Parotid gland (tissue), 1 donor: Measurements from ENCODE around the genes PPP2R5E and SGPP1.

GRCh38 chr14:63094457-63094701 lies 49.1 kb upstream of the KCNH5 start:
- PRO-cap, result no peak

- PRO-cap, result no peak
These were observed 748 bp downstream of the RHOJ start for GRCh38 chr14:63205050-63205331.

- PRO-cap, result no peak
These were observed 1.6 kb downstream of the RHOJ start for GRCh38 chr14:63205754-63206372.

- PRO-cap, result no peak
These were observed 55.4 kb upstream of the GPHB5 start for GRCh38 chr14:63373743-63375024.

GRCh38 chr14:63424008-63424478 lies 105.3 kb upstream of the GPHB5 start:
- PRO-cap, result no peak

- PRO-cap, result no peak
These were observed 108.7 kb downstream of the PPP2R5E start for GRCh38 chr14:63434336-63435078.

- PRO-cap, result no peak
These were observed 18.4 kb downstream of the PPP2R5E start for GRCh38 chr14:63524404-63525565.

GRCh38 chr14:63542845-63543541 lies at the start of gene PPP2R5E:
Gene PPP2R5E (minus strand): TSS chr14:63543377.
- PRO-cap, result bidirectional peak, plus-strand start at chr14:63543617, minus-strand start at chr14:63543318

DNA sequence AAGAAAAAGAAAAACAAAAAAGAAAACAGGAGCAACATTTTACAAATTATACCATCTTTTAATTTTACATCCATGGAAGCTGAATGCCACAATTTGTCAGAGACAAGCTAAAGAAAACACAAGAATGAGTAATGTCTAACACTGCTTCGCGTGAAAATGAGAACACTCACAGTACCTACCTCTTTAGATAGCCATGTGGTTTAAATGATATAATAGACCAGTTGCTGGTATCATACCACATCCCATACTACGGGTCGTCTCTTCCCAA lies 617 bp downstream of the WDR89 start:
- PRO-cap, result no peak

- PRO-cap, result bidirectional peak, plus-strand start at chr14:63728186, minus-strand start at chr14:63728055
These were observed at the start of gene SGPP1 for GRCh38 chr14:63727986-63728560. Gene SGPP1 (minus strand): TSS chr14:63728065.

- PRO-cap, result unidirectional peak, minus-strand start at chr14:63857616
These were observed 4.7 kb downstream of the SYNE2 start for GRCh38 chr14:63857351-63858118.

DNA sequence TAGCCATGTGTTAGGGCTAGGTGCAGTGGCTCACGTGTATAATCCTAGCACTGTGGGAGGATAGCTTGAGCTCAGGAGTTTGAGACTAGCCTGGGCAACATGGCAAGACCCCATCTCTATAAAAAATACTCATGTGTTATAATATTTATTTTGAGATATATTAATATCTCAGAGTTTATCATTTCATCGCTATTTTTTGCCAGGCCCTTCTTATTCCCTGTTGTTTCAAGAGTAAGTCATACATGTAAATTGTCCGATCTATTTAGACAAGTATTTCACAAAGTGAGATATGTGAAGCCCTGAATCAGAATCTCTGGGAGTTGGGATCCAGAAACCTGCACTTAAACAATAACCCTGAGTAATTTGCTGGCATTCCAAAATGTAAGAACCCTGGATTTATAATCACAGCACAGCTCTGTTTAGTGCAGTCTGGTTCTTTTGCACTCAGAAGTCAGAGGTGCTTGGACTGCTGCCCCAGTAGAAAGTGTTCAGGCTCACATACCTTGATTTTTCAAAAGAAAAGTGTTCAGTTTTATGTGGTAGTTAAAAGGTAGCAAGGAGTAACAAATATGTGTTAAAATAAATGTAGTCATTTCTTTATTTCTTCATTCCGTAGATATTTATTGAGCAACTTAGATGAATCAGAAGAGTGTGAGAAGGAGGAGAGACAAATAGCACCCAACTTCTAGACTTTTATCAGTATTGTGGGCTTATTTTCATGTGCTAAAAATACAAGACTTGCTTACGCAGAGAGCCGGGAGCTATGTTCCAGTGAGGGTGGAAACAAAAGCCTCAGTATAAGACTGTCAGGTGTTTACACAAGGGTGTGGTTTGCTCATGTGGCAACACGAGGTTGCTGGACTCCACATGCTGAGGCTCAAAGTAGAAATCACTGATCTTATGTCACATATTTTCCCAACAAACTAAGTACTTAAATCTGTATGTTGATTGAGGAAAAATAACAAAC lies 70.0 kb downstream of the SYNE2 start:
- PRO-cap, result no peak

DNA sequence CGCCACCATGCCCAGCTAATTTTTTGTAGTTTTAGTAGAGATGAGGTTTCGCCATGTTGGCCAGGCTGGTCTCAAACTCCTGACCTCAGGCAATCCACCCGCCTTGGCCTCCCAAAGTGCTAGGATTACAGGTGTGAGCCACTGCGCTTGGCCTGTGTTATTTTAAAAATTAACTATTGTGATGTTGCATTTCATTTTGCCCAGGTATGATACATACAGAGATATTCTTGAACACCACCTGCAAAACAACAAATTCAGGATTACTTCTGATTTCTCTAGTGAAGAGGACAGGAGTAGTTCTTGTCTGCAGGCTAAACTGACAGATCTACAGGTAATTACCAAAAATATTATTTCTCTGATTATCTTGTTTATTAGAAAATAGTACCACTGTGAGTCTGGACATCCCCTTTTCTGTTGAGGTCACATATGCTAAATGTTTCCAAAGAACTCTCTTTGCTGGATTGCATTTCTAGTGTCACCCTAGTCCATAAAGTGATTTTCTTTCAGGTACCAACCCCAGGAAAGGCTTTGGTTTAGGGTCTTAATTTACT lies 146.0 kb downstream of the SYNE2 start:
- PRO-cap, result no peak

DNA sequence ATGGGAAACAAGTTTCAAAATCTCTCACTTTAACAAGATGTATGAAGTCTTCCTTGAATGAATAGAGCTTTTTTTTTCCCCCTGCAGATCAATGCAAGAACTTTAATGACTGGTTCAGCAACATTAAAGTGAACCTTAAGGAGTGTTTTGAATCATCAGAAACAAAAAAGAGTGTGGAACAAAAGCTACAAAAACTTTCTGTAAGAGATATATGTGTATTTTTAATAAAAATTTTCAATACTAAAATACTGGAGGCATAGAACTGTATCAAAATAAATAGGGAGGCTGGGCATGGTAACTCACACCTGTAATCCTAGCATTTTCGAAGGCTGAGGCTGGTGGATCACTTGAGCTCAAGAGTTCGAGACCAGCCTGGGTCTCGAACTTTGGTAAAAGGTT lies 169.9 kb downstream of the SYNE2 start:
- PRO-cap, result no peak

DNA sequence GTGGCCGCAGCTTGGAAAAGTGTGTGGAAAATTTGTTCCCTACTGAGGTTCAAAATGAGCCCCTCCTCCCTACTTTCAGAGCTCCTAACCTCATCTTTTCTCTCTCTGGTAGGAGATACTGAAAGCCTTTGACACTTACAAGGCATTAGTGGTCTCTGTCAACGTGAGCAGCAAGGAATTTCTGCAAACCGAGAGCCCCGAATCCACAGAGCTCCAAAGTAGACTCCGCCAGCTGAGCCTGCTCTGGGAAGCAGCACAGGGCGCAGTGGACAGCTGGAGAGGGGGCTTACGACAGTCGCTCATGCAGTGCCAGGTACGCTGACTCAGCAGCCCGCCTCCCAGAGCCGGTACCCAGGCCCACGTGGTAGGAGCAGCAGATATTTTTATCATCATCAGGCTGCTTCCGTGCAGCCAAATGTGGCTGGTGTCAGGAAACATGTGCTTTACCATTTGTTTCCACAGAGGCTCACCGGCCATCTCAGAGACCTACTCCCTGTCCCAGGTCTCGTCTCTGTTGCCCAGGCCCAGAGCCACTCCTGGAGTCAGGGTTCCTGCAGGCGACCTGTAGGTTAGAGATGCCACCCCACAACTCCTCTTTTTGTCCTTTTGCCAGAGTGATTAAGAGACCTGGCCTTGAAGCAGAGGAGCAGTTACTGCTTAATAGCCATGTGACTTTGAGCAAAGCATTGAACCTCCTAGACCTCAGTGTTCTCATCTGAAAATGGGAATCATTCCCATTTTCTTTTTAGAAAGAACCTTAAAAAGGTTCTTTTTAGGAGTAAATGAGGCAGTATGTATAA lies 73.6 kb downstream of the ESR2 start:
- PRO-cap, result no peak

- PRO-cap, result no peak
These were observed 55.8 kb downstream of the ESR2 start for GRCh38 chr14:64238034-64239120.

DNA sequence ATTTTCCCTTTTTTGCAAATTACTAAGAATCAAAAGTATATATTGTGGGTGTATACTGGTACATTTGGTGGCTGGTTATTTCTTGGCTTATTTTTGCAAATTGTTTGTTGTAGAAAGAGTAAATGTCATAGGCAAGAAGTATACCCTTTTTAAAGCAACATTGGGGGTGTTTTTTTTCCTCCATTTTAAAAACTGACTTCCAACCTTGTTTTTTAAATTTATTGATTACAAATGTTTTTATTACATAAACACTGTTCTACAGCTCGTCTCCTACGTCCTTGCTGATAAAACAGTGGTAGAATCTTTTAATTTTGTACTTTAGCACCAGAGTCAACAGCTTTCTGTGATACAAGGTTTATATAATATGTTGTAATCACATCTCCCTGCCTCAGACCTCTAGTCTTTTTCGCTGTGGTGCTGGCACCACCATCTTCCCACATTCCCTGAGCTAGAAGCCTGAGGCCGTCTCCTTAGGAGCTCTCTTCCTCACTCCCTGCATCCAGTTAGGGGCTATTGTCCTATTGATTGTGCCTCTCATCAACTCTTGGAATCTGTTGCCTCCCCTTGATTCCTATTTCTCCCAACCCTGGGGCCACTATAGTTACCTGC lies 17.1 kb downstream of the MTHFD1 start:
- PRO-cap, result no peak

GRCh38 chr14:64465819-64466773 lies 797 bp downstream of the AKAP5 start:
- PRO-cap, result no peak

DNA sequence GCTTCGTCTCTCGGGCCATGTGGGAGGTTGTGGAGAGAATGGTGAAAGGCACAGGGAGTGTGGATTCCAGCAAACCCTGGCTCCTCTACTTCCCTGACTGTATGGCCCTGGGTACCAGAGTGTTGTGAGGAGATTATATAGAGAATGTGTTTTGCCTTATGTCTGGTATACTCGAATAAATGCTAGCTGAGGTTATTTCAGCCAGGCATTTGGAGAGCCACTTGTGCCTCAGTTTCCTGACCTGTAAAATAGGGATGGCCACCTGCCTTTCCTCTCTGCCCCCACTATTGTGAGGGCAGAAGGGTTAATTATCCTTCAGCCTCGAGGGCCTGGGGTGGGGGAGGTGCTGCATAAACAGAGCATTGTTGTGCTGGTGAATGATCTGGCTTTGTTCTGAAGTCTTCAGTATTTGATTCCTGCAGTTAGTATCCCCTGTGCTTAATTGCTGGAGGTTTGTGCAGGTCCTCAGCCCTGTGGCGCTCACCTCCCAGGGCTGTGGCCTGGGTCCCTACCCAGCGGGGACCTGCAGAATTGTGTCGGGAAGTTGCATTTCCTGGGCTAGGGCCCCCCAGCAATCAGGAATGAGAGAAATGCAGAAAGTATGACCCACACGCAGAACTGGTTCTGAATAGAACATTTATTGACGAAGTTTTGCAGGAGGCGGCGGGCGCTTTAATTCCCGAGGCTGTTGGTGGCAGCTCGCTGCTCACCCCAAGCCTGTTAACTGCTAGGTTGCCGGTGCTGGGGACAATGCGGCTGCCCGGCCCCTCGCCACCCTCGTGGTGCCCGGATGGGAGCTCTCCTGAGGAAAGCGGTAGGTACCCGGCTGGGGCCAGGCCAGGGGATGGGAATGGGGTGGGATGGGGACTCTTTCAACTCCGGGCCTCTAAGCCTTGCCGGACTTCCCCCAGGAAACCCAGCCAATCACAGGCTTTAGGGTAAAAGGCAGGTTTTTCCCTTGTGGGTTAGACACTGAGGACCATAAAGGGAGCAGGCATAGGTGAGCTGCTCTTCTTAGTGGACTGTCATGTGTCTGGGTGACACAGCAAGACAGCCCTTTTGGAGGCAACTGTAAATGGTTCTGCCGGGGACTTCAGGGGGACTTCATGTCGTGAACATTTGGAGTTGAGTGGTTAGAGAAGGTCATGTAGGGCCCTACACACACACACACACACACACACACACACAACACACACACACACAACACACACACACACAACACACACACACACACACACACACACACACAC lies 11.5 kb downstream of the PLEKHG3 start:
- PRO-cap, result no peak

GRCh38 chr14:64723982-64724801 lies 20.0 kb downstream of the PLEKHG3 start:
- PRO-cap, result no peak